Metastatic Breast Carcinoma in the Brain (tissue), 10 donors: ENCODE results near the gene PRICKLE2.

DNA sequence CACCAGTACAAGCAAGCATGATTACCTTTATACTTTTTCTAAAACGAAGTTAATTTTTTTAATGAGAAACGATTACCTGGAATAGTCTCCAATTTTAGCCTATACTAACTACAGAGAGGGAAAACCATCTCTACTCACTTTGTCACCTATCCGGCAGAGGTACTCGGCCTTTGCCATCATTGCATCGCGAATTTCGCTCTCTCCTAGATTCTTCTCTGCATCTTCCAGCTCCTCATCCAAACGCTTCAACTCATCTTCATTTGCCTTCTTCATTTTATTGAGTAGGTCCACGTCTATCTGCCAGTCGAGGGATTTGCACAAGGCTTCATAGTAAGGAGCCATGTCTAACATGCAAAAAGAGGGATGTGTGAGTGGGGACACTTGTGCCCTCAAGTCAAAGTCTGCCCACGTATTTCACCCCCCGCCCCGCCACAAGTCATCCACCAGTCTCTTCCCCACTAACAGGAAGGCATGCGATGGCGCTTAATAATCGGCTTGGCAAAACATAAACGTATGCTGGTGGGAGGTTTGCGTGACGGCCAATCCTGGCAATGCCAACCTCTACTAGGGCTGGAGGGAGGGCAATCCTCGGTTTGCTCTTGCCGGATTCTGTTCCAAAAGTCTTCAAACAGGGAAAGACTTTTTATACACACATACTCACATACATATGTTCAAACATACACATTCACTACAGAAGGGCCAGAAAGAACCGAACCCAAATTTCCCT, 951 bp downstream of the PSMD6 start:
- PRO-cap, 10 experiments = no peak in any of the 10 experiments

- PRO-cap, 10 experiments = peak in 1 of 10 experiments; most common minus-strand start chr3:64092980 (in 1)
These were observed 69.4 kb upstream of the PSMD6 start for GRCh38 chr3:64092692-64093033.

DNA sequence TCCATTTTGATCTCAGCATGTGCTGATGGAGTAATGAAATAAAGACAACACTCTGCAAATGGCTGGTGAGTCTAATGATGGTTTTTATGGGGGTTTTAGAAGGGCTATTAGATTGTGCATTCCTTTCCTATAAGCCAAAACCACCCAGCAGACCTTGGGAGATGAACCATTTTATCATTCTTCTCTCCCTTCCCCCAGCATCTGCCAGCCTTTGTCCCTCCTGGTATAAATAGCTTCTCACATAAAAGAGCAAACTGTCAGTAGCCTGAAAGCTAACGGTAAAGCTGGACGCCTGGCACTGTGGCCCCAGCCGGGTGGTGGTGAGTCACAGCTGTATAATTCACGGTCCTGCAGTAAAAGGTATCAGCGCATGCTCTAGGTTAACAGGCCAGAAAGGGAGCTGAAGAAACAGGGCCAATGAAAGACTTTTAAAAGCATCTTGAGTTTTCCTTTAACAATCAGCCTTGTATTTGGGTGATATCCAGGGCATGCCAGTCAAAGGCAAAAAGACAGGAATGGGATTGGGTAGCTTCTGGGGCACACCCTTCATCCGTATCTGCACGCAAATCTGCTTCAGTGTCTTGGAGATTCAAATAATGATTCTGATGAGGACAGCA, 37.6 kb downstream of the PRICKLE2 start:
- PRO-cap, 10 experiments = no peak in any of the 10 experiments

DNA sequence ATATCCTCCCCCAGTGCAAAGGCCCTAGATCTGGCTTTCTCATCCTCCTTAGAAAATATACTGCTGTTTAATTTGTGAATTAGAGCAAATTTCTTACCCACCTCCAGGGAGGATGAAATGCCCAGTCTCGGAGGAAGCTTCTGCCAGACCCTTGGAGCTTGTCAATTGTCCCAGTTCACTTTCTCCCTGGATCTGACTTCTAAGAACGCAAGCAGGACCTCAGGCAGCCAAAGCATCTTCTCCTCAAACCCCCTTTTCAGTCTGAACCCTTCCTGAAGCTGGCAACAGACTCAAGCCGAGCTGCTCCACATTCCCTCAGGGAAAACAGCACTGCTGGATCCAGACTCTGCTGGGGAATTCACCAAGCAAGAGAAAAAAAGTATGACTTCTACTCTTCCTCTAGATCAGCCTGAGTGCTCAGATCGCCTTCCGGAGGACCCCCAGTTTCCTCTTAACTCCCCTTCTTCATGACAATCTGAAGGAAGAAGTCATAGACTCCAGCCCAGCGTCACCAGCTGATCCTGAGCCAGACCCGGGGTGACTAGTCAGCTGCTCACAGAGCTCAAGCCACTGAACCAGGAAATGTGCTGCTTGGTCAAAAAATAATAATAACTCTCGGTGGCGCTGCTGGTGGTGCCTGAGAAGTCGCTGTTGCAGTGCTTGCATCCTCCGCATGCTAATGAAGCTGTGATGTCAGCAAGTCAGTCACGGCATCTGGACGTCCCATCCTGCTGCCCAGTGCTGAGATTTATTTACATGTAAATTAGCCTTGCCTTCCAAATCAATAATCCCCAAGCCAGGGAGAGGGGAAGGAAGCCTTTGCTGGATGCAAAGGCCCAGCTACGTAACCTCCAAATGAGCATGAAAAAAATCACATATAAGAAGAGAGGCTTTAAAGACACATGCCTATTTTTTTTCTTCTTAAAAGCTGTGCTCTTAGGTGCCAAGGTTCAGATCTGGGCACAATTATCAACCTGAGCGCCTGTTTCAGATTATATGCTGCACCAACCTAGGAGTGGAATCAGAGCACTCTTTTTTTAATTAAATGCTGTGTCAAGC, at the start of gene PRICKLE2:
TSS of gene PRICKLE2 (minus strand) at position 658 of the 1,059 bp plus-strand sequence.
- PRO-cap, 10 experiments = peak in 4 of 10 experiments; most common plus-strand start position 608 of the sequence (in 1); most common minus-strand start position 517 of the sequence (in 1)

DNA sequence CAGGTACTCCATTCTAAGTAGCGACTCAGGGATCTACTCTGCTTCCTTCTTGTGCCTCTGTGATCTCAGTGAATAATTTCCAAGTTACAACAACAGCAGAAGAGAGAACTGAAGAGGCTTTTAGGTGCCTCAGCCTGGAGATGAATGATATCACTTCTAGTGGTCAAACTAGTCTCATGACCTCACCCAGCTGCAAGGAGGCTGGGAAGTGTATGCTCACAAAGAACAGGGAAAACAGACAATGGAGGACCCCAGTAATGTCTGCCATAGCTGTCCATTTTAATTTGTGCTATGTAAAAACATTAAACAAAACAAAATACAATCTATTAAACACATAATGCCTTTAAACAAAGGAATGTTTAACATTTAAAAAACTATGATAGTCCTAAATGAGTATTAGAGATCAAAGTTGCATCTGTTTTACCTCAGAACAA, 4.7 kb upstream of the PRICKLE2 start:
- PRO-cap, 10 experiments = no peak in any of the 10 experiments

DNA sequence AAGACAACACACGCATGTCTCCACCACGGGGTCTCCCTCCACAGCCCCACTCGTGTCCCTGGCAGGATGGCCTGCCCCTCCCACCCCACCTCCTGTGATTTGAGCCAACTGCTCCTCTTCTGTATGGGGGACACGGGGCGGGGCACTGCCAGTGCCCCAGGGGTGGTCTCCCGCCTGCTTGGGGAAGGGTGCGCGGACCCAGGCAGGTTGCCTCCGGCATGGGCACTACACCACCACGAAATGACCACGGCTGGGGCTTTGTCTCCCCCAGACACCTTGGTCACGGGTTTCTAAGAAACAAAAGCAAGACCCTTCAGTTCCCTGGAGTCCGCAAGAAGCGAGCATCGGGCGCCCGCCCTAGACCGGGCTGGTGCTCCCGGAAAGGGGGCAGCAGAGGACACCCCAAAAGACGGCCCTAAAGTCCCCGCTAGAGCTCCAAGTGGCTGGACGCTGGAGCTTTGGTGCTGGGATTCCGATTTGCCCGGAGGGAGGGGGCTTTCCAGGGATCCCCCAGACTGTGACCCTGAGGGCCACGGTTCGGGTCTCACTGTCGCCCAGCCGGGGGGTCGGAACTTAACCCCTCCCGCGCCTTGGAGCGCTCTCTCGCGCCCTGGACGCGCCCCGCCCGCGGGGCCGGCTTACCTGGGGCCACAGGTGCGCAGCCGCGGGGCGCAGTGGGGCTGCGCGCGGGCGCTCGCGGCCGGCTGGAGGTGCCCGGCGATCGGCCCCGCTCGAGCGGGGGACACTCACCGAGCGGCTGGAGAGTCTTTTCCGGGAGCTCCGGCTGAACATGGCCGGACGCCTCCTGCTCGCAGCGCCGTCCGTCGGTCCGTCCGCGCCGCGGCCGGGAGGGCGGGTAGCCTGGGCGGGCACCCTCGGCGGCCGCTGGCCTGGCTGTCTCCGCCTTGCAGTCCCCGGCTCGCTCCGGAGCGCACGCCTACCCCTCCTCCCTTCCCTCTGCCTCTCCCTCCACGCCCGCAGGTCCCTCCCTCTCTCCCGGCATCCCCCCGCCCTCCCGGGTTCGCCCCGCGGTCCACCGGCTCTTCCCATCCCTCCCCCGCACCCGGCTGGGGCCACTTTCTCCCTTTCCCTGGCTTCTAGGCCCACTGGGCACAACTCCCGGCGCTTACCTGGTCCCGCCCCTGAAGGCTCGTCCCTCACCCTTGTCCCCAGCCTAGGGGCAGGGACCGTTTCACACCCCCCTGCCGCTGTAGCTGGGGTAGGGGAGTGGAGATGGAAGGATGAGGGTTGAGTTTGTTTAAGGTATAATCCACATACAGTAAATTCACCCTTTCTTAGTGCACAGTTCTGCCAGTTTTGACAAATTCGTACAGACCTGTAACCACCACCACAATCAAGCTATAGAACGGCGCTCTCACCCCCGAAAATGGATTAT, 219.8 kb upstream of the PRICKLE2 start:
- PRO-cap, 10 experiments = peak in 7 of 10 experiments; most common plus-strand start position 677 of the sequence (in 7); most common minus-strand start position 823 of the sequence (in 4)

GRCh38 chr3:64462135-64462486, 225.7 kb downstream of the ADAMTS9 start:
- PRO-cap, 10 experiments = no peak in any of the 10 experiments

- PRO-cap, 10 experiments = no peak in any of the 10 experiments
These were observed 37.4 kb downstream of the ADAMTS9 start for GRCh38 chr3:64650378-64650838.

GRCh38 chr3:64899946-64900736, 212.3 kb upstream of the ADAMTS9 start:
- PRO-cap, 10 experiments = no peak in any of the 10 experiments

GRCh38 chr3:65485764-65486214, 552.9 kb downstream of the MAGI1 start:
- PRO-cap, 10 experiments = no peak in any of the 10 experiments

DNA sequence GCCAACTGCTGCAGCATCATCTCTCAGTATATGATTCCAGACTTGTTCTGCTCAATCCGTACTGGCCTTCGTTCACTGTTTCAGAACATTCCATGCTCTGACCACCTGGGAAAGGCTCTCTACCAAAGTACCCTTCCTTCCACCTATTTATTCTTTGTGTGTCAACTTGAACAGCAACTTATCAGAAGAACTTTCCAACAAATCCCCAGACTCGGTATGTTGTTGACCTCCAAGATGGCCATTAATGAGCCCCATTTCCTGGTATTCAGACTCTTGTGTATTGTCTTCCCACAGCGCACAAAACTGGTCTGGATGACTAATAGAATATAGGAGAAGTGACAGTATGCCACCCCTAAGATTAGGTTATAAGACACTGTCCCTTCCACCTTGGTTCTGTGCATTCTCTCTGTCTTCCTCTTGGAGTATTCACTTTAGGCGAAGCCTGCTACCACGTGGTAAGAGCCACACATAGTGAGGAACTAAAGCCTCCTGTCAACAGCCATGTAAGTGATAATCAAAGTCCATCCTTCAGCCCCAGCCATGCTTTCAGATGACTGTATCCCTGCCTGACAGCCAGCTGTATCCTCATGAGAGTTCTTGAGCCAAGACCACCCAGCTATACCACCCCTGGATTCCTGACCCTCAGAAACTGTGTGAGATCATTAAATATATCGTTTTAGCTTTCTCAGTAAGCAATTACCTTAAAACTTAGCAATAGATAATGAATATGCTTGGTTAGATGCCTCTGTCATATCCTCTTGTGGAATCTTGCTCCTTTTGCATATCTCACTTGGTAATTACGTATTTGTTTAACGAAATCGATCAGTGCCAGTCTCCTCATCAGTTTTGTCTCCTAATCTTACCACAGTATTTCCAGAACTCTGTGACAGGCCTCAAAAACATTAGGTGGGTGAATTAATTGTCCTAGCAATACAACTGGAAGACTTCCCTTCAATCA, 481.6 kb downstream of the MAGI1 start:
- PRO-cap, 10 experiments = no peak in any of the 10 experiments

GRCh38 chr3:65596566-65596958, 442.2 kb downstream of the MAGI1 start:
- PRO-cap, 10 experiments = no peak in any of the 10 experiments

- PRO-cap, 10 experiments = no peak in any of the 10 experiments
These were observed 92.4 kb downstream of the MAGI1 start for GRCh38 chr3:65946093-65946928.

DNA sequence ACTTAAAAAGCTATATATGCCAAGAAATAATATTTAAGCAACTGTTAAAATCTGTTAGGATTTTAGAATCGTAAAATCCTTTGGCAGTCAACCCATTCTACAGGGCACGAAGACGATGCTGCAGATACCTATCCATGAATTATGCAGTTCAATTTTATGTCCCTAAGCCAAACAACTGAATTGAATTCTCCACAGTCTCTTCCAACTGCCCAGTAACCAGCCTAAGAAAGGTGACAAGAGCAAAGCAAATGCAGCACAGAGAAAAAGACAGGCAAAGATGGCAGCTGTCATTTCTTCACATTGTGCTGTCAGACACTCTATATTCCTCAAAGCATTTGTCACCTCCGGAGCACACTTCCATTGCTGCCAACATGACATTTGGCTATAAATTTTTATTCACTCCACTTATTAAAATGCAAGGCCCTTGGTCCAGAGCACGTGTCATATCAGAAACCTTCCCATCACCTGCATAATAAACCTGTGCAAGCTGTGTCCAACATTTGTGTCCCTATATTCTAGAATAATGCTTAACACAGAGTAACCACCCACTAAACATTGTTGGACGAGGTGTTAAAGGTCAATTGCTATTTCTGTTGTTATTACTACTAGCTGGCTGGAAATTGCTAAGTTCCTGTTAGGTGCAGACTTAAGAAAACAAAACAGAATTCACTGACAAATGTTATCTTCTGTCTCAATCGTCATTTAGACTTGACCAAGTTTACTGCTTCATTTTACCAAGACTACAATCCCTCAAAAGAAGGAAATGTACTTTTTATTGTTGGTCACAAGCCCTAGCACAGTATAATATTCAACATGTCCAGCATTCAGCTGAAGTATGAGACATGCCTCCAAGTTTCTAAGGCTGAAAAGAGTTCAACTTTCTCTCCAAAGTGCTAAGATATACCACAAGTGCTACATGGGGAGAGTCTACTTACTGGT, 89.7 kb downstream of the MAGI1 start:
- PRO-cap, 10 experiments = no peak in any of the 10 experiments

DNA sequence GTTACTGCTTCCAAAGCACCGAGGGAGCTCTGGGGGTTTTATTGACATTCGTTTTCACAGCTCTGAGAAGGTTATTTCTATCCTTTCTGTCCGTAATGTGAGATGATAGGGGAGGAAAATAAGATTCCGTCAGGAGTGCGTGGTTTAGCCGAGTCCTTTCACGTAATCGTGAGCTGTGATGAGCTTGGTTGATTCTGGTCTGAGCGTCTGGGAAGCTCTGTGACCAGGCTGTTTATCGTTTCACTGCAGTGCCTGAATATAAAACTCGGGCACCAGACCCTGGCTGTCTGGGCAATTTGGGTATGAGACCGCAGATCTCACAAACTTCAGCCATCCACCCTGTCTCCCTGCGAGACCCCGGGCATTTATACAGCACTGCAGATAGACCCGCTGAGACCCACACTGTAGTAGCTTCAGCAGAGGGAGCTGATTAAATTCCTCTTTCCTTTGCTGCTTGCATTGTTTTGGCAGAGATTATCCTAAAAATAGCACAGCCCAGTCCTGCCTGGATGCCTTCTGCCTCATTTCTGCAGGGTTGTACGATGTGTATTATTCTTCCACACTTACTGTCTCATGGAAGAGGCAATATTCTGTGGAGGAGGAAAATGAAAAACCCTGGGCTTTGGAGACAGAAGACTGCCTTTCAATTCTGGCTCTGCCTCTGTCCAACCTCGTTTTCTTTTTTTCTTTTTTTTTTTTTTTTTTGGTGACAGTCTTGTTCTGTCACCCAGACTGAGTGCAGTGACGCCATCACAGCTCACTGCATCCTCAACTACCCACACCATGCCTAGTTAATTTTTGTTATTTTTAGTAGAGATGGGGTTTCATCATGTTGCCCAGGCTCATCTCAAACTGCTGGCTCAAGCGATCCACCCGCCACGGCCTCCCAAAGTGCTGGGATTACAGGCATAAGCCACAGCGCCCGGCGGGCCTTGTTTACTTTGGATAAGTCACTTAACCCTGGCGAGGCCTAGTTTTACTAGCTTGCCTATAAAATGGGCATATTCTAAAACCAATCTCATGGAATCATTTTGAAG, 66.6 kb upstream of the SLC25A26 start:
- PRO-cap, 10 experiments = peak in 1 of 10 experiments; most common plus-strand start position 191 of the sequence (in 1); most common minus-strand start position 159 of the sequence (in 1)

GRCh38 chr3:66181742-66182324, 39.0 kb upstream of the SLC25A26 start:
- PRO-cap, 10 experiments = no peak in any of the 10 experiments

GRCh38 chr3:66297974-66298450, 77.2 kb downstream of the SLC25A26 start:
- PRO-cap, 10 experiments = no peak in any of the 10 experiments

DNA sequence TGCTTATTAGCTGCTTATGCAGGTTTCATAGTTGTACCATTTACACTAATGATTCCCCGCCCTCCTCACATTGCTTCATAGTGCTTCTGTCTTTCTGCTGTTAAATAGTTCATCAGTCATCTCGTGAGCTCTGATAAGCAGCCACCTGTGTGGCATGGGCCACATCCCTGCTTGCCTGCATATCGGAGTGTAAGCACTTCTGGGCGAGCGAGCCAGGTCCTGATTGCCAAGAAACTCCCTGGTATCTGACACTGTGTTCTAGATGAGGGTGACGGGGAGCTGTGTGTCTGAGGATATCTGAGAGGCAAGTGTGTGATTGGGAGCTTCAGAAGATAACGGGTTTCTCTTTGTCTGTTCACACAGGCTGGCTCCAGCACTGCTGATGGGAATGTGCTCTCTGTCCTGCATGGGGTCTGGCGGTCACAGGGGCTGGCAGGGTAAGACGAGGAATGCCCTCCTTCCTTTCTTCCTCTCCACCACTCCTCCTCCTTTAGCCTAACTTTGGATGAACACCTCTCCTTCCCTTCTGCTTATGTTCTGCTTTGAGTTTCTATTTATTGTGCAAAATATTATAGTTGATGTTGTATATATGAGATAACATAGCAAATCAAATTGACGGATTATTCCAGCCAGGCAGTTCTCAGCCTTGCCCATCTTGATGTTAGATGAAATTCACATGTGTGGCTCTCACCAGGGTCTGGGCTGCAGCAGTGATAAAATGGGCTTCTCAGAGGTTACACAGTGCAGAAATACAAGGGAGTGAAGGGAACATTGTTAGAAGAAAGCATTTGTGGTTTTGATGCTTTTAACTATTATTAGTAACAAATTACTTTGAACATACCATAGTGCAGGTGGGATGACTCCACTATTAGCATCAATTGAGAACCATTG, 130.4 kb downstream of the LRIG1 start:
- PRO-cap, 10 experiments = no peak in any of the 10 experiments

- PRO-cap, 10 experiments = no peak in any of the 10 experiments
These were observed 59.7 kb downstream of the LRIG1 start for GRCh38 chr3:66440950-66441660.

DNA sequence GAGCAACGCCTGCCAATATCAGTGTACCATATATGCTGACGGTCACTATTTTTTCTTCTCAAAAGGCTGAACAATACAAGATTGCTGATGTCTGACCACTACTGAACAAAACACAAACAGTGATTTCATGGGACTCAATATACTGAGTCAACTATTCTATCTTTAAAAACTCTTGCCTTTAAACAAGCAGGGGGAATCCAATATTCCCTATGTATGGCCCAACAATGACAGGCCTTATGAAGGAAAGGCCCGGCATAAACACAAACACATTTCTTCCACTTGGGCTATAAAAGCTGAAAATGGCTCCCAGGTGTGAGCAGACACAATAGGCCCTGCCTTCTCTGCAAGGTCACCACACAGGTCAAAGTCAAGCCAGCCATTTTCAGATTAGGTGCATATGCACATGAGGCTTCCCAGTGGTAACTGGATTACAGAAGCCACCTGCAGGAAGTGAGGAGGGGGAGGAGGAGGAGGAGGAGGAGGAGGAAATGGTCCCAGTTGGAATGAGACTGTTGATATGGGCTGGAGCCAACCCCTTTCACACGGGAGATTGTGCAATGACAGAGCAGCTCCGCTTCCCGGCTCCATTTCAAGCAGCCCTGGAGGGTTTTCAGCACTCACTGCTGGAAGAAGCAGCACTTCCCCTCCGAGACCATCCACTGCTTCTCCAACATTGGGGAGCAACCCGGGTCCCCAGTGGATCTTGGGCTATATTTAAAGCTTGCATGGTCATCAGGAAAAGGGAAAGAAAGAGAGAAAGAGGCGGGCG, 58.6 kb downstream of the LRIG1 start:
- PRO-cap, 10 experiments = no peak in any of the 10 experiments